Cerebellum (tissue), 5 donors: ENCODE measurements around the genes TOR3A, AXDND1 and CEP350.

DNA sequence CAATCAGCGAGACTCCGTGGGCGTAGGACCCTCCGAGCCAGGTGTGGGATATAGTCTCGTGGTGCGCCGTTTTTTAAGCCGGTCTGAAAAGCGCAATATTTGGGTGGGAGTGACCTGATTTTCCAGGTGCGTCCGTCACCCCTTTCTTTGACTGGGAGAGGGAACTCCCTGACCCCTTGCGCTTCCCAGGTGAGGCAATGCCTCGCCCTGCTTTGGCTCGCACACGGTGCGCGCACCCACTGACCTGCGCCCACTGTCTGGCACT, 176.4 kb downstream of the CLEC20A start:
- PRO-cap, 3 experiments = no peak in any of the 3 experiments
- RAMPAGE, long total RNA = no peak

GRCh38 chr1:178457535-178458590, 38.9 kb downstream of the CLEC20A start:
- PRO-cap, 3 experiments = no peak in any of the 3 experiments
- RAMPAGE, long total RNA = no peak

GRCh38 chr1:178645550-178646140, 79.4 kb upstream of the RALGPS2 start:
- PRO-cap, 3 experiments = no peak in any of the 3 experiments
- RAMPAGE, long total RNA = no peak

DNA sequence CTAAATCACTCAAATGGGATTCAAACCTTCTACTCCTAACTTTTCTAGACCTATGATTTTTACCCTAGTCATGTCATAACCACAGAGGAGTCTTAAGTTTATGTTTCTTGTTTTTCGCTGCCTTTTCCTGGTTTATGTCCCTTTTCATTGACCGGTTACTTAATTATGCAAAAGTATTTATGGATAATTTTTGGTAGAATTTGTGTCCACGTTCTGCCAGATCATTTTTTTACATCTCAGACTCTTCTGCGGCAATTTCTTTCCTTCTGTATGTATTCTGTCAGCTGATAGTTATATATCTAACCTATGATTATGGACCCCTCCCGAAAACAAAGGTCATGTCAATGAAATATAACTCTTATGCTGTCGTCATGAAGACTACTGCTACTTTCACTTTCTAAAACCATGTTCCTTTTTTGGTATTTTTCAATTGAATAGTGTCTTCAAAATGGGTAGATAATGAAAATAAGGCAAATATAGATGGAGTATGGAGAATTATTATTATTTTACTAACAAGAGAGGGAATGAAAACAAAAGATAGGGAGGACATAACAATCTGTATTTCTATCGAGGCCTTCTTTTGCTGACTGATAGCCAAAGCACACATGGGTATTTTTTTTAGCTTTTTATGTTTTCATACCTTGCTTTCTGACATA, 3.3 kb downstream of the ANGPTL1 start:
- PRO-cap, 3 experiments = no peak in any of the 3 experiments
- RAMPAGE, long total RNA = no peak

DNA sequence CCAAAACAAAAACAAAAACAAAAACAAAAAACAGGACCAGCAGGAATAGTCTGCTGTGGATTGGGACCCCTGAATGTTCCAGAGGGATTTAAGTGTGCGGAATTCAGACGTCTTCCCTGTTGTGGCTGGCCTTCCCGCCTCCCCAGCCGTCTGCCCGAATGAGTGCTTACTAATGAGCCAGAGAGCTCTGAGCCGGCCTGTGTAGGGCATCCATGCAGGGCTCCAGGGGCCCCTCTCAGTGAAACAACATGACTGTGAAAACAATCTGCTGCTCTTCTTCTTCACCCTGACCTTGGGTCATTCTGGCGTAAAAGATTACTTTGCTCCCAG, 23.3 kb upstream of the FAM20B start:
- PRO-cap, 3 experiments = no peak in any of the 3 experiments
- RAMPAGE, long total RNA = no peak

- PRO-cap, 3 experiments = peak in 3 of 3 experiments; most common plus-strand start chr1:179082070 (in 1); most common minus-strand start chr1:179081914 (in 3)
- RAMPAGE, long total RNA = no peak
Observed at GRCh38 chr1:179081086-179082271, at the start of gene TOR3A. TSS of gene TOR3A (plus strand) at chr1:179082070.

- PRO-cap, 3 experiments = peak in 1 of 3 experiments; most common minus-strand start chr1:179082482 (in 1)
- RAMPAGE, long total RNA = no peak
Observed at GRCh38 chr1:179082385-179083390, 818 bp downstream of the TOR3A start.

DNA sequence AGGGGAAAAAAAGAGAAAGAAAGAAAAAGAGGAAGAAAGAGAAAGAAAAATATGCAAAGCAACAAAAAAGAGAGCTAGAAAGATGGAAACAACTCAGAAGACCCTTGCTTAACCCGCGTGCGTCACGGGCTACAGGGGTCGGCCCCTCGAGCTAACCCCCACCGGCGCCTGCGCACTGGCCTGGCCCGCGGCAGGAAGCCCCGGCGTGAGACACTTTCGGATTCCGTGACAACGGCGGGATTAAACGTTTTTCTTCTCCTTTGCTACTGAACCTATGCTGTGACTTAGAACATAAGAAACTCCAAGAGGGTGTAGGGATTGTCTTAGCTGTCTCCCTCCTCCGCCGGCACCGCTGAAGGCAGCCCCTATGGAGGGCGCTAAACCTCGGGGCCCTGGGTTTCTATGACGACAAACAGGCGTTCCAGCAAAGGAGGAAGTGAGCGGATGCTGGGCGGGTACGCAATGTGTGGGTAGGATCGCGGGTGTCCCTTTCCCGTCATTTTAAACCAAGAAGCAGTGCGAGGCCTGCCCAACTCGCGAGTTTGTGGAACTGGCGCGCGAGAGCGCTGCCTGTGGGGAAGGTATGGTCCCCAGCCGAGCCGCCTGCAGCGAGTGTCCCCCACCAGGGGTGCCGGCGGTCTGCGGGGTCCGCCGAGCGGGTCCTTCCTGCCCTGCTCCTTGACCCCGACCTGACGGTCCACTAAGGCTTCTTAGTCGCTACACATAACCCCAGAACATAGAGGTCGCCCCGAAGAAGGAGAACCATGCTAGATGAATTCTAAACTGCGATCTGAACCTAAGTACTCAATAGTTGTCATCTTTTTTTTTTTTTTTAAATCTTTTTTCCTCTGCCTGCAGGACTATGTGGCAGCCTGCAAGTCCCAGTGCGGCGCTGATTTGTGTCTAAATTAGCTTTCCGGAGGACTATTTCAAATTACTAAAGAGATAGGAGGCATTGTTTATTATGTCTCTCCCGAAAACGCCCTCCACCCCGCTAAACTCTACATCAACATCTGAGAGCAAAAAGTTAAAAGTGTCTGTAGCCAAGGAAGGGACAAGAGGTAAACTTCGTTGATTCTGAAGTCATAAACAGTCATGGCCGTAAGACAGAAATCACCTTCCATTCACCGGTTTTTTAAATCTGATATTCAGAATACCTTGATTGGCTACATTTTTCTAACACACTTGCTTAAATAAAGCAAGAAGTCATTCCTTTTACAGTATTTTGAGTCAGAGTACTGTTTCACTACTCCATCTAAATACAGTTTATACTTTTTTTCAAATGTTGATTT, at the start of gene AXDND1:
AXDND1 (plus strand) TSS at position 426 of the 1,292 bp plus-strand sequence.
- PRO-cap, 3 experiments = peak in 3 of 3 experiments; most common plus-strand start position 504 of the sequence (in 2); most common minus-strand start position 354 of the sequence (in 2)
- RAMPAGE, long total RNA = no peak

DNA sequence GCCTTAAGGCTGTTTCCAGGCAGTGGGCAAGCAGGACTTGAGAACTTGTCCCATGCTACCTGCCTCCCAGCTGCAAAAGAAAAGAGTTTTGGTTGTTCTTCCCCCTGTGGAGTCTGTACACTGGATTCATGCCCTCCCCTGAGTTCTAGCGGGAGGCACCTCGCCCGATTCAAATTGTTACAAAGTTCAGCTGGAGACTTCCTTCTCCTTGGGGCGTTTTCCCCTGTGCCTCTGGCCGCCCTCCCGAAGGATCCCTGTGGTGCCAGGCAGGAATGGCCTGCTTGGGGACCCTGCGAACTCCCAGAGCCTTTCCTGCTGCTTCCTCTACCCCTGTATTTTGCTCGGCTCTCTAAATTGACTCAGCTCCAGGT, 58.5 kb downstream of the NPHS2 start:
- PRO-cap, 3 experiments = no peak in any of the 3 experiments
- RAMPAGE, long total RNA = no peak

DNA sequence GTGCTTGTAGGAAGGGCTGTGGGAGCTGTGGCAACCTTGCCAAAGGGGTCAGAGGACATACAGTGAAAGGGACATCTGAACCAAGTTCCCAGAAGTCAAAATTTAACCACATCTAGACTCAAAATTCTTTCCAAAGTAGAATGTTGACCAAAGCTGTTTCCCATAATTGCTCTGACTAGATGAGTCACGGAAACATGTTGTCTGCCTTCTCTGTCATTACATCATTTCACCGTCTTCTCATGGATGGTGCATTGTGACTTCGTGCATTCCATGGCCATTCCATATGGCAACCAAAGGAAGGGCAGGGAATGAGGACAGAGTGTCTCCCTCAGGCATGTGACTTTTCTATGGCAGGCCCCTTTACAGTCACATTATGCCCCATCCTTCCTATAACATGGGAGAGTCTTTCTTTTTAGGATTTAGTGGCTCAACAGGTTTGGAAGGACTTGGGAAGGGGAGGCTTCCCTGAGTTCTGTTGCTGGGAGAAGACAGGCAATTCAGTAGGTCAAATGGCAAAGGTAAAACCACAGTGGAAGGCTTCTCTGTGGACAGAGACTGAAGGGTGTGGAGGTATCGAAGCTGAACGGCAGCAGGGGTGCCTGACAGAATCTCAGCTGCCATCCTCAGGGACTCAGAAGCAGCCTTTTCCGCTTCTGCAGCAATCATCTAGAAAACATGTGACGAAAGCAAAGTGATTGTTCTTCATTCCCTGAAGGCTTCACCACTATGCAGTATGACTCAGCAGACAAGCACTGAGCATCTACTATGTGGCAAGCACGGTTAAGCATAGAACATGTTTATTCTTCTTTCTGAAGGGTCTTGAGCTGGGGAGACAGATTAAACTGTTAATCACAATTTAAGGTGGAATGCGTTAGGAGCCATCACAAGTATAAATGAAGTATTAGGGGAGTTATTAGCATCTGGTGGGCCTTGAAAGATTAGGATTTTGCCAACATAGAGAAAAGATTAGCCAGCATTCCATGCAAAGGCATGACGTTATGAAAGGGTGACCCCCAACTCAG, 24.7 kb downstream of the NPHS2 start:
- PRO-cap, 3 experiments = no peak in any of the 3 experiments
- RAMPAGE, long total RNA = no peak

- PRO-cap, 3 experiments = no peak in any of the 3 experiments
- RAMPAGE, long total RNA = no peak
Observed at GRCh38 chr1:179564513-179564954, 11.2 kb downstream of the NPHS2 start.

- PRO-cap, 3 experiments = peak in 3 of 3 experiments; most common plus-strand start chr1:179954801 (in 2); most common minus-strand start chr1:179954705 (in 2)
- RAMPAGE, long total RNA = no peak
Observed at GRCh38 chr1:179954233-179954978, at the start of gene CEP350. TSS of gene CEP350 (plus strand) at chr1:179954810.

GRCh38 chr1:180078427-180078763, 76.3 kb upstream of the QSOX1 start:
- PRO-cap, 3 experiments = no peak in any of the 3 experiments
- RAMPAGE, long total RNA = no peak

DNA sequence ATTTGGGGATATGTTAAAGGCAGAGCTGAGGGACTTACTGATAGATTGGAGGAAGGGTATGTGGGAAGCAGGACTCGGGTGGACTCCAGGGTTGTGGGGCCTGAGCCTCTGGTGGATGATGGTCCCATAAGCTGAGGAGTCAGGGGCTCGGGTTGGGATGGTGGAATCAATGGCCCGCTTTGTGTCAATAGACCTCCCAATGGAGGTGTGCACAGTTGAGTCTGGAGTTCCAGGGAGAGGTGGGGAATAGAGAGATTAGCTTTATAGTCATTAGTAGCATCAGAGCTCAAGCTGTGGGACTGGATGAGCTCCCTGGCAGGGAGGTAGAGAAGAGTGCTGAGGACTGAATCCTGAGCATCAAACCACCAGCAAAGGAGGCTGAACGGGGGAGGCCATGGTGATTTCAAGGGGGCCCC, 37.5 kb upstream of the LHX4 start:
- PRO-cap, 3 experiments = no peak in any of the 3 experiments
- RAMPAGE, long total RNA = no peak

GRCh38 chr1:180199469-180200328, 30.4 kb upstream of the LHX4 start:
- PRO-cap, 3 experiments = no peak in any of the 3 experiments
- RAMPAGE, long total RNA = no peak

GRCh38 chr1:180296435-180296958, 66.4 kb downstream of the LHX4 start:
- PRO-cap, 3 experiments = no peak in any of the 3 experiments
- RAMPAGE, long total RNA = no peak

DNA sequence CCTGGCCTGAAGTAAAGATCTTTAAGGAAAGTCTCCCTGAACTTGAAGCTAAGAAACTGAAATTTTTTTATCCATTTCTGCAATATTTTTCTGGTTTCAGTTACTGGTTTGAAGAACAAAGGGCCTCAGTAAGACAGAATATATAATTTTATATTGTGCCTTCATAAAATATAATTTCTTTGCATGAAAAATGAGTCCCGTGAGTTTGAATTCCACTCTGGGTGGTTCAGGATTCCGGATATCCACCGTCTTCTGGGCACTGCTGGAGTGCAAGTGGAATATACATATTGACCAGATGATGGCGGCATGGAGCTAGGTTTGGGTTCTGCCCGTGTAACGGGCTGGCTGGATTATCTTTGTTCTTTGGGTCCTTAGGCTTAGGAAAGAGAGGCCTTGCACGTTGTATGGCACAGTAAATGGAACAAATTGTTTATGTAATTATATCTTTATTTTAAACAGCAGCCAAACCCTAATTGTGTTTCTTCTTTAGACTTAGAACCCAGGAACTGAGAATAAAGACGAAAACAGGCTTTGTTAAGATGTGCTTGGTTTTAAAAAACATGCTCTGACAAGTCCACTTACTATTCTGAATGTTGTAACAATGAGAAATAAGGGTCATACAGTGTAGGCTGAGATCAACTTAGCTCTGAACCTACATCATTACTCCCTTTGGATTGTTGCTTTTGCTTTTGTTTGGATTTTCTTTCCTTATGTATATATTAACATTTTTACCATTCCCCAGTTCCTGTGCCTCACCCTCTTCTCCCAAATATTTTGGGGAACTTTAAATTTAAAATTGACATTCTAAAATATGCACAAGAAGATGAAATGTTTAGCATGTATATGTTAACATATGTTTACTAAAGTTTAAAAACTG, 13.6 kb upstream of the ACBD6 start:
- PRO-cap, 3 experiments = no peak in any of the 3 experiments
- RAMPAGE, long total RNA = no peak

DNA sequence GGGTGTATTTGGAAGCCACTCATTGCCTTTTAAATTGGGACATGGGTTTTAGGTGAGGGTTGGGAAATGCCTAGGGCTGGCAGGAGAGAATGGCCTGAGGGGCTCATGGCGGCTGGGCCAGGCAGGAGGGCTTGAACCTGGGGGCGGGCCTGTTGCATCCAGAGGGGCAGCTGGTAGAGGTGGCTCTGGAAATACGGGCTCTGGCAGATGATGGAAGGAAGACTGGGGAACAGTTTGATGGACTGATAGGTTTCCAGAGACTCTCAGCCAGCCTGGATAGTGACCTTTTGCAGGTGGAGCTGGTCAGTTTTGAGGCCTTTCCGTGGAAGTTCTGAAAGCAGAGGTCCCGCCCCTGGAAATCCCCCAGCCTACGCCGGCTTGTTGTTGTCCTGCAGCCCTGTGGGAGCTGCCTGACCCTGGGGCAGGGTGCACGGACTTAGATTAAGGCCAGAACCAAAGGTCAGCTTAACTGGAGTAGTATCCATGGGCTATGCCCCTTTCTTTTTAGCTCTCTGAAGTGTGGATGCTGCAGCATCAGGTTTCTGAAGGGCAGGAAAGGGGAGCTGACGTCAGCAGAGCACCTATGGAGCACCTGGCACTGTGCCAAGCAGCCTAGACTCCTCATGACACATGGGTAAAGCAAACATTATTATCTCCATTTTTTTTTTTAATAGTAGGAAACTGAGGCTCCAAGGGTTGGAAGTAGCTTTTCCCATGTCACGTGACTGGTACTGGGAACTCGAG, 38.4 kb downstream of the IER5 start:
- PRO-cap, 3 experiments = no peak in any of the 3 experiments
- RAMPAGE, long total RNA = no peak

- PRO-cap, 3 experiments = no peak in any of the 3 experiments
- RAMPAGE, long total RNA = no peak
Observed at GRCh38 chr1:181222999-181223333, 134.5 kb downstream of the IER5 start.

GRCh38 chr1:181482144-181483428, 731 bp upstream of the CACNA1E start:
- PRO-cap, 3 experiments = peak in 3 of 3 experiments; most common plus-strand start chr1:181482886 (in 3); most common minus-strand start chr1:181482569 (in 2)
- RAMPAGE, long total RNA = no peak